Bile duct (tissue), 1 donor: Measurements from ENCODE around the gene CDC42BPB.

DNA sequence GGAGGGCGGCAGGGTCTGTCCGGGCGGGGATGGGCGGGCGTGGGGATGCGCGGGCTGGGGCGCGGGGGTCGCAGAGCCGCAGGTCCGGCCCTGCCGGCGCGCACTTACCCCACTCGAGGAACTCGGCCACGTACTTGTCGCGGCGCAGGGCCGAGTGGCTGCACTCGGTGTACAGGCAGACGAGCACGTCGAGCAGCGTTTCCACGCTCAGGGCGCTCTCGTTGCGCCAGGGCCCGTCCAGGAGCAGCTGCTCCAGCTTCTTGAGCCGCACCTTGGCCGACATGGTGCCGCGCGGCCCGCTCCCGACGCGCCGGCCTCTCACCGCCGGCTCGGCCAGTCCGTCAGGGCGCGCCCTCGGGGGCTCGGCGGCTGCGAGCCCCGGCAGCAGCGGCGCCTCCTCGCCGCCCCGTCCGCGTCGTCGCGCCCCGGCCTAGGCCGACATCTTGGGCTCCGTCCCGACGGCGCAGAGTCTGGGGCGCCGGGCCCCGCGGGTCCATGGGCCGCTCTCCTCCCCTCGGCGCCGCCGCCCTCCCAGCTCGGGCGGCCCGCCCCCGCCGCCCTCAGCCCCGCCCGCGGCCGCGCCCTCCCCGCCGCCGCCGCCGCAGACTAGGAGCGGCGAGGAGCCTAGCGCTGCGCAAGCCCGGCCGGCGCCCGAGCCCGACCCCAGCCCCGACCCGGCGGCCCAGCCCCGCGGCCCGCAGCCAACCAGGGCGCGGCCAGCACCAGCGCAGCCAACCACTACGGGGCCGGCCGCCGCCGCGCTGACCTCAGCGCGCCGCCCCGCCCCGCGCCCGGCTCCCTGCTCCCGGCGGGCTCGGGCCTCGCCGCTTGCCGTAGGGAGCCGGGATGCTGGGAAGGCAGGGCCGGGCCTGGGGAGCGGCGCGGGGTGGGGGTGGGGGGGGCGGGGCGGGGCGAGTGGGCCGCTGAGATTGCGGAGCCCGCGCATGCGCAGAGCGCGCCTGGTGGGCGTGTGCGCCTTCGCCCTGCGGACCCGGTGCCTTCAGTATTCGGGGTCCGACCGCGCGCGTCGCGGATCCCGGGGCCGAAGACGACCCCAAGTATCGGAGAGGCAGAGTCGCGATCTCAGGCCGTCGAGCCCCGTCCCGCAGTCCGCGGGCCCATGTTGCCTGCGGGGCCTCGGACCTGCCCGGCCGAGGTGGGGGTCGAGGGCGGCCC, at the start of gene CDC42BPB:
CDC42BPB (minus strand) TSS at position 659 of the 1,176 bp plus-strand sequence.
- PRO-cap, result bidirectional peak, plus-strand start at position 604 of the sequence, minus-strand start at position 538 of the sequence; bidirectional peak, plus-strand start at position 951 of the sequence, minus-strand start at position 830 of the sequence

DNA sequence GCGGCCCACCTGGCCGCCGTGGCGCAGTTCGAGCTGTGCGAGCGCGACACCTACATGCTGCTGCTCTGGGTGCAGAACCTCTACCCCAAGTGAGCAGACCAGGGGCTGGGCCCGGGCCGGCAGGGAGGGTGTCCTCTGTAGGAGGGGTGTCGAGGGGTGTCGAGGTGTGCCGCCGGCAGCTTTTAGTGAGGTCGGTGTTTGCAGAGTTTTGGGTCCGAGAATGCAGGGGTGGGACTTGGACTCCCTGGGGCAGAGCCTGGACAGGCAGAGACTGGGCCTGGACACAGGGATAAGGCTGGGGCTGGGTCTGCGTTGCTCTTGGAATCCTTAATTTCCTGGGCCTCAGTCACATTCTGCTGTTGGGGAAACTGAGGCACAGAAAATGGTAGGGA, 4.3 kb downstream of the TNFAIP2 start:
- PRO-cap, result no peak

- PRO-cap, result no peak
These were observed 7.8 kb downstream of the TNFAIP2 start for GRCh38 chr14:103130962-103131531.

DNA sequence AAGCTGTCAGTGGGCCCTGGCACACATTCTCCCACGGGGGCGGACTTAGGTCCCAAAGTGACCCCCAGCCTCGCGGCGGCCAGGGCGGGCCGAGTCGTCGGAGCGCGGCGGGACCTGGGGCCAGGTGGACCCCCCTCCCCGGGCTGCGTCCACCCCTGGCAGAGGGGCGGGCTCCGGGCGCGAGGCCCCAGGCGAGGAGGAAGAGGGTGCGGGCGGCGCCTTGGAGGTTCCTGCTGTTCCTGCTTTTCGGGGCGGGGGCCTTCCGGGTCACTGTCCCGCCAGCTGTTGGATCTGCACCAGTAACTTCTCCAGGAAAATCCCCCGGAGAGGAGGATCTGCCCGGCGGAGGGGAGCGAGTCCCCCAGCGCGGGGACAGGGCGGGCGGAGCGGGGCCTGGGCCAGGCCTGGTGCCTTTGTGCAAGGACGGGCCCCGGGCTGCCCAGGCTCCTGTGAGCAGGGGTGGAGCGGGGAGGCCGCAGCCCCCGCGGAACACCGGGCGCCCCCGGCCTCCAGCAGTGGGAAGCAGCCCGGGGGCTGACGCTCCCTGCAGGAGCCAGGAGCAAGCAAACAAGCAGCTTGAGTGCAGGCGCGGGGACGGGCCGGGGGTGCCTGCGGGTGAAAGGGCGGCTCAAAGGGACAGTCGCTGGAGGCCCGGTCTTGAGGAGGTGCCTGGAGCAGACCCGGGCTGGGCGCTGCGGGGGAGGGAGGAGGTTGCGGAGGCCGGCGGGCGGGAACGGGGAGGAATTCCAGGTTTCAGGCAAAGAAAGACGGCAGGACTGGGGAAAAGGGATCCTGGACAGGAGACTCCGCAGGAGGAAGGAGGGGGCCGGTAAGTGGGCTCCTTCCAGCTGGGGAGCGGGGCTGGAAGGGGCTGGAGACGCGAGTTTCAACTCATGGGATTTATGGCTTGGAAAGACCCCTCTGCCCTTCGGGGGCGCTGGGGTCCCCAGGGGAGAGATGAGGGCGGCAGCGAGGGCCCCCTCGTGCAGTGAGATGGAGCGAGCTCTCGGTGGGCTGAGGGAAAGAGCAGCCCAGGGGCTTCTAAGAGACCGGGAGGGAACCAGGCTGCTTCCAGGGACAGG, 15.5 kb downstream of the TNFAIP2 start:
- PRO-cap, result no peak

GRCh38 chr14:103329694-103330327, 4.2 kb upstream of the EIF5 start:
- PRO-cap, result no peak

DNA sequence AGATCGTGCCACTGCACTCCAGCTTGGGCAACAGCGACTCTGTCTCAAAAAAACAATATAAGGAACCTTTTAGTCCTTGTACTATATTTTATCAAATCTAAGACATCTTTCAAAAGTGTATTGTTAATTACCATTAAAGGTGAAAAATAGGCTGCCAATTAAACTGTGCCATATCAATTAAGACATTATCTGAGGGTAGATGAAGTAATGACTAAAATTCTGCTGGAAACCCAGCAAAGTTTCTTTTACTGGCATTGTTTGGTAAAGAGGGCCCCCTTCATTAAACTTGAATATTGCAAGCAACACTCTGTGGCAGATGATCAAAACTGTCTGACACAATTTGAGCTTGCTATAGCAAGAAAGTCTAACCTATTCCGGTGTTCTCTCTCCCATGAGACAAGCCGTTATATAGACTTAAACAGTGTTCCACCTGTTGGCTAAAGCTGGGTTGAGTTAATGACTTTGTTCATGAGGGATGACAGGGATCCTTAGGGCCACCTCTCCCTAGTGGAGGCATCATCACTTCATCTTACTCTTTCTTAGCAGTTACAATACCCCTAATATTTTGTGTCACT, 3.6 kb downstream of the EIF5 start:
- PRO-cap, result no peak

GRCh38 chr14:103372518-103373078, 12.6 kb upstream of the MARK3 start:
- PRO-cap, result no peak

GRCh38 chr14:103395596-103396229, 10.5 kb downstream of the MARK3 start:
- PRO-cap, result no peak

GRCh38 chr14:103439253-103439712, 54.1 kb downstream of the MARK3 start:
- PRO-cap, result no peak

DNA sequence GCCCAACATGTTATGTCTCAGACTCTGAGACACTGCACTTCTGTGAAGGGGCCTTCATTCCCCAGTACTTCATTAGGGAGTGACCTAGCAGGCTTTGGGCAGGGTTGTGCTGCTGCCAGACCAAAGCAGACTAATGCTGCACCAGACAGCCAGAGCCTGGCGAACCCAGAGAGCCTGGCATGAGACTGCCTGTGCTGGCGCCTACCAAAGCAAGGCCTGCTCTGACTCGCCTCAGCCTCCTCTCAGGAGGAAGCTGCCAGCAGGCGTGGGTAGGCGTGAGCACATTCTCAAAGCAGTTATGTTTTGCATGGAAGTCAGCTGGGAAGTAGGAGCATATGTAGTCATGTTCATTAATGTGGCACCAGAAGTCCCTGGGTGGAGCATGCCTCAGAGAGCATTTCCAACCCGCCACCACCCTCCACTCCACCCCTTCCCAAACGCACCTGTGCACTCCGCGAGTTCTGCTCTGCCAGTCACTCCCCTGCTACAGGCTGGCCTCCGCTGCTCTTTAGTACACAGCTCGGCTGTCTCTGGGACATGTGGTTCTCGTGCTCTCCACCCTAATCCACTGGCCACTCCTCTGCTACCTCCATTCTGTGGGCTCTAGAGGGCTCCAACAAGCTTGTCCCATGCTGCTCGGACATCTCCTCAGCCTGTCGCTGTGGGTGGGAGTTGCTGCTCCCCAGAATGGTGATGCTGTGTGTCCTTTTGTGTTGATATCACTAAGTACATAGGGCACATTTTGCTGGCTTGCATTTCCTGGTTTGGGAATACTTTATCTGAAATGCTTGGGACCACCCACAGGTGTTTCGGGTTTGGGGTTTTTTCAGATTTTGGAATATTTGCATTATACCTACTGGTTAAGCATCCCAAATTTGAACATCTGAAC, 9.5 kb downstream of the CKB start:
- PRO-cap, result no peak

GRCh38 chr14:103527155-103527770, 1.7 kb upstream of the TRMT61A start:
- PRO-cap, result no peak

DNA sequence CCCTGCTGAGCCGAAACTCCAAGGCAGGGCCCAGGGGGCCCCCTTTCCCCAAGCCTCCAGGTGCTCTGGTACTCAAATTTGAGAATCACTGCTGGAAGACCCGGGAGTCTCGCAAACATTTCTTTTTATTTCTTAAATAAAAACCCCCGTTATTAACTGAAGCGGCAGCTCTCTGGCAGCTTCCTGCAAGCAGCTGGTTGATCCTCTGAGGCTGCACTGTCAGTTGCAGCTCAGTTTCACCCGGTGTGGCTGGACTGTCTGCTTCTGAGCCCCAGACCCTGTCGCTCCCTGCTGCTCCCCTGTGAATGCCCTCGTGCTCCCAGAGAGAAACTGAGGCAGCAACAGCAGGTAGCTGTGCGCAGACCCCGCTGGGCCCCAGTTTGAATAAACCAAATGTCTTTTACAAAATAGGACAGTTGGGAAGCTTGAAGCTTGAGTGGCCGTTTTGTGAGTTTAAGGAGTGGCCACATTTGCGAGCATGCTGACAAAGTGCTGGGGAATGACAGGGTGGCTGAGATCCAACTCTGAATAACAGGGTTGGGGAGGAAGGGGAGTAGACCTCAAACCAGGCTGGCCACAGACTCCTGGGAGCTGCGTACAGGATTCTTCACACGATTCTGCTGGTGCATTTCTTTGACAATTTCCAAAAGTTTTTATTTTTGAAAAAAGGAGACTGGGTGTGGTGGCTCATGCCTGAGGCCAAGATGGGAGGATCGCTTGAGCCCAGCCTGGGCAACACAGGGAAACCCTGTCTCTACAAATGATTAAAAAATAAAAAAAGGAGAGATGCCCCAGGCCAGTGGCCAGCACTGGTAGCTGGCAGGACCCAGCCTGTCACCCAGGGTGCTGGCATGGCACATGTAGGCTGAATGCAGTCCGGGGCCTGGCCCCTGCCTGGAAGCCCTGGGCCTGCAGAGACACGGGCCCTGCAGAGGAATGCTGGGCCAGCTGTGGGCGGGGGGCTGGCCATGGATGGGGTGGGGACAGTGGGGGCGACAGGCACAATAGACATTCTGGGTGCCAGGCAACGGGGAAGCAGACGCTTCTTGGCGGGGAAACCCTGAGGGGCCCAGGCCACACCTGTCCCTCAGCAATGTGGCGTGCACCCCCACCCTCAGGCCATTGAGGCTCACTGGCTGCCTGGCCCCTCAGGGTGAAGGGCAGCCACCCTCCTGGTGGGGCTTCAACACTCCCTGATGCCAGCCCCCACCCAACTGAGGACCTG, 11.6 kb downstream of the TRMT61A start:
- PRO-cap, result no peak

DNA sequence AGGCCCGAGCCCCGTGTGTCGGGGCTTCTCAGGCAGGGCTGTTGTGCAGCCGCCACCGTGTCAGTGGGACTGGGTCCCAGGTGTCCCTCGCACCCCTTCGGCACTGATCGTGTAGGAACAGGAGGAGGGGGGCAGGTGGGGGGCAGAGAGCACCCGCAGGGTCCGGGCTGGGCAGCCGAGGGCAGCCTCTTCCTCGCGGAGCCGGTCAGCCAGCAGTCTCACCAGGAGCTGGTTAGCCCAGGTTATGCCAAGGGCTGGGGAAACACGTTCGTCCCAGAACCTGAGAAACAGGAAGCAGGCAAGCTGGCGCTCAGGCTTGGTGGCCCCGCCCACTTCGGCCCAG, 16.5 kb downstream of the XRCC3 start:
- PRO-cap, result no peak

- PRO-cap, result no peak
These were observed 501 bp downstream of the ZFYVE21 start for GRCh38 chr14:103716158-103716464.

- PRO-cap, result no peak
These were observed 13.0 kb downstream of the ZFYVE21 start for GRCh38 chr14:103728419-103729184.

- PRO-cap, result no peak
These were observed 27.0 kb downstream of the ZFYVE21 start for GRCh38 chr14:103742608-103743084.

GRCh38 chr14:103748410-103748916, 32.9 kb downstream of the ZFYVE21 start:
- PRO-cap, result no peak

DNA sequence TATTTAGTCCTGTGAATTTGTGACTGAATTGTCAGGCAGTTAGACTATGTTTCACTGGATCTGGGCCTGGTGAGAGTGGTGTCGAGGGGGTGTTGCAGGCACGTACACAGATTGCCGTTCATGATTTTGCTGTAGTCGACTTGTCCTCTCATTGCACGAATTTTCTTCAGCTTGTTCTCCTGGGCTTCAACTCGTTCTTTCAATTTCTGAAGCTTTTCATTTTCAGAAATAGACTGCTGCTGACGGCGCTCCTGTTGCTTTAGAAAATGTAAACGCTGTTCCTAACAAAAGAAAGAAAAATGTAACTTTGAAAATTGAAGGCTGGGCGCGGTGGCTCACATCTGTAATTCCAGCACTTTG, 38.3 kb downstream of the ZFYVE21 start:
- PRO-cap, result no peak

- PRO-cap, result no peak
These were observed 56.3 kb downstream of the ZFYVE21 start for GRCh38 chr14:103771702-103772456.

DNA sequence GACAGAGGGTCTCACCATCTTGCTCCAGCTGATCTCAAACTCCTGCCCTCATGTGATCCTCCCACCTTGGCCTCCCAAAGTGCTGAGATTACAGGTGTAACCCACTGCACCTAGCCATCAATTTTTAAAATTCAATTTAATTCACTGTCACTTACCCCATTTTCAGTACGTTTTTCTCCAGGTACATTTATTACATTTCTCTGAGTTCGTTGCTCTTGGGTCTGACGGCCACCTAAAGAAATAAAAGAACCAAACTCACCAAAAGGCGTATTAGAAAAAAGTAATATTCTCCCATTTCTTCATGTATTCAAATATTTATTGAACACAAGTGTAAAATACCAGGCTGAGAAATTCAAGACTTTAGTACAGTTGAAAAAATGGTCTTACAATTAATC, 63.0 kb downstream of the ZFYVE21 start:
- PRO-cap, result no peak